LHCN-M2 (cell line): ENCODE results near the genes DENND4A, SMAD6 and SMAD3.

- RAMPAGE, long total RNA = no peak
Measured at GRCh38 chr15:65530953-65531514, 771 bp downstream of the HACD3 start.

DNA sequence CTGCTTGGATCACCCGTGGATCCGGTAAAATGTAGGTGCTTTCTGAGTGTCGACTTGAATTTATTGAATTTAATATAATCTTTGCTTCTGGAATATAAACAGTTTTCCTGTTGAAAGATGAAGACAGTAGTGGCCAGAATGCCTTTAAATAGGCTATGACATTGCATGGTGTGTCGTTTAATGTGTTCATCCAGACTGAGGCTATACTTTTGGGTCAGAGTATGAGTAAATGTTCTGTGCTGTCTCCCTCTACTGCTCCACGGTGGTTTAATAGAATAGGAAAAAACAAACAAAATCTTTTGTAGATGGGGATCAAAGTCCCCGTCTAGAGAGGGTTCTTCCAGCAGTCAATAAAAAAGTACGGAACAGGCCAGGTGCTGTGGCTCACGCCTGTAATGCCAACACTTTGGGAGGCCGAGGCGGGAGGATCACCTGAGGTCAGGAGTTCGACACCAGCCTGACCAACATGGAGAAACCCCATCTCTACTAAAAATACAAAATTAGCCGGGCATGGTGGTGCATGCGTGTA lies 1.8 kb downstream of the HACD3 start:
- RAMPAGE, long total RNA = no peak

DNA sequence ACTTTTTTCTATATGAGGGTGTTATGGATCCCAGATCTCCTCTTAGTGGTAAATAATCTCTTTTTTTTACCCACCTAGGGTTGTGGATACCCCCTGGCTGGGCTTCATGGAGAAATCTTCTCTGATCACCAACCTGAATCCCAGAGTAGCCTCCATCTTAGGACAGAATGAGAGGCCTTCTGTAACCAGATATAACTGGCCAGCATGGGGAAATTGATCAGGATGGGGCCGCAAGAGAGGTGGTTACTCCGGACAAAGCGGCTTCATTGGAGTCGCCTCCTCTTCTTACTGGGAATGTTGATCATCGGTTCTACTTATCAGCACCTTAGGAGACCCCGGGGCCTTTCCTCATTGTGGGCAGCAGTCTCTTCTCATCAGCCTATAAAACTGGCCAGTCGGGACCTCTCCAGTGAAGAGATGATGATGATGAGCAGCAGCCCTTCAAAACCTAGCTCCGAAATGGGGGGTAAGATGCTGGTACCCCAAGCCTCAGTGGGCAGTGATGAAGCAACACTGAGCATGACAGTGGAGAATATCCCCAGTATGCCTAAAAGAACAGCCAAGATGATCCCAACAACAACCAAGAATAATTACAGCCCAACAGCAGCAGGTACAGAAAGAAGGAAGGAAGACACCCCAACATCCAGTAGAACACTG lies 2.3 kb downstream of the SLC24A1 start:
- RAMPAGE, long total RNA = no peak

DNA sequence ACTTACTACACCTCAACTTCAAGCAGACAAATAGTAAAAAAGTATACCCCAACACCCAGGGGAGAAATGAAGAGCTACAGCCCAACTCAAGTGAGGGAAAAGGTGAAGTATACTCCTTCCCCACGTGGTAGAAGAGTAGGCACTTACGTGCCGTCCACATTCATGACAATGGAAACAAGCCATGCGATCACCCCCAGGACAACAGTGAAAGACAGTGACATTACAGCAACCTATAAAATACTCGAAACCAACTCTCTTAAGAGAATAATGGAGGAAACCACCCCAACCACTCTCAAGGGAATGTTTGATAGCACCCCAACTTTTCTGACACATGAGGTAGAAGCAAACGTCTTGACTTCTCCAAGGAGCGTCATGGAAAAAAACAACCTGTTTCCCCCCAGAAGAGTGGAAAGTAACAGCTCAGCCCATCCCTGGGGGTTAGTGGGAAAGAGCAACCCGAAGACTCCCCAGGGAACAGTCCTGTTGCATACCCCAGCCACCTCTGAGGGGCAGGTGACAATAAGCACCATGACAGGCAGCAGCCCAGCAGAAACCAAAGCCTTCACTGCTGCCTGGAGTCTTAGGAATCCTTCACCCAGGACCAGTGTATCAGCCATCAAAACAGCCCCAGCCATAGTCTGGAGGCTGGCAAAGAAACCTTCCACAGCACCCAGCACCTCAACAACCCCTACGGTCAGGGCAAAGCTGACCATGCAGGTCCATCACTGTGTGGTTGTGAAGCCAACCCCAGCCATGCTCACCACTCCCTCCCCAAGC lies 3.0 kb downstream of the SLC24A1 start:
- RAMPAGE, long total RNA = no peak

GRCh38 chr15:65789782-65790586 lies 2.1 kb downstream of the DENND4A start:
- RAMPAGE, long total RNA = no peak

DNA sequence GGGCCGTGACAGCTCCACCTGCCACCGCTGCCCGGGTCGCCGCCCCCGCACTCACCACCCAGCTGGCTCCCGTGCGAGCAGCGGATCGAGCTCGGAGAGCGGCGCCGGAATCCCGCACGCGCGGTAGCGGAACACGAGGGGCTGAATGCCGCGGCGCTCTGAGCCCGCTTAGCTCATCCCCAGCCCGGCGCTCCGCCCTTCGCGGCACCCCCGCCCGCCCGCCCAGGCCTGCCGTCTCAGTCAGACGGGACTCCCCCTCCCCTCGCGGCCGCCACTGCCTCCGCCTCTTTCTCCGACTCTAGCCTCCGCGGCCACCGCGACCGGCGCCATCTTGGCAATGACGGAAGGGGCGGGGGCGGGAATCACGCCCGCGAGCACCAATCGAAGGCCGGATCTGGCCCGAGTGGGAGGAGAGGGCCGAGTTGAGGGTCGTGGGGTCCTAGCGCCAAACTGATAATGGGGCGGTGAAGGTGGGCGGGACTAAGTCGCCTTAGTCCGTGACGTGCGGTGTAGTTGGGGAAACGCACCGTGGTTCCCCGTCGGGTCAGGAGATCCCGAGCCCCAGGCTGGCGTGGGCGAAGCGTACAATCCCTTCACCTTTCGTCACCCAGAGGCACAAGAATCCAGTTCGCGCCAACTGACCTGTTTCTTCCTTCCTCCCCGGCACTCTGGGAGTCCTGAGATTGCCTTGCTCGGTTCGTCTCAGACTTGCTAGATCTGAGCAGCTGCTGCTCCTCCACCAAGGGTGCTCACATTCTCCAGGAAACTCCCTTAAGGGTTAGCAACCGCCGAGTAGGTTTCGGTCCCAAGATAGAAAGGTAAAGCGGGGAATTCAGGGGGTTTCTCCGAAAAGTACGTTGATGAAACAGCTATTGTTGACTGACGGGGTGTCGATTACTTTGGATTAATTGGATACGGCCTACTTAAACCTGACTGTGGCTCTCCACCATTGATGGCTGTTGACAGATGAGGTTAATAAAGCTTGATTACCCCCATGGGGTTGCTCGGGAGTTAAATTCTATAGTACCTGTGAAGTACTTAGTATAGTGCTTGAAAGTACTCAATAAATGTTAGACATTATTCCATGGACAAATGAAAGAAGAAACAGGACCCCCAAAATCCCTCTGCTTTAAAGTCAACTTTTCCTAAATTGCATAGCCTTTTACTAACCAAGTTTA lies at the start of gene DENND4A:
DENND4A (minus strand) TSS at position 339 of the 1,178 bp plus-strand sequence.
- RAMPAGE, long total RNA = no peak

- RAMPAGE, long total RNA = no peak
Measured at GRCh38 chr15:65862872-65863301, 6.4 kb upstream of the RAB11A start.

DNA sequence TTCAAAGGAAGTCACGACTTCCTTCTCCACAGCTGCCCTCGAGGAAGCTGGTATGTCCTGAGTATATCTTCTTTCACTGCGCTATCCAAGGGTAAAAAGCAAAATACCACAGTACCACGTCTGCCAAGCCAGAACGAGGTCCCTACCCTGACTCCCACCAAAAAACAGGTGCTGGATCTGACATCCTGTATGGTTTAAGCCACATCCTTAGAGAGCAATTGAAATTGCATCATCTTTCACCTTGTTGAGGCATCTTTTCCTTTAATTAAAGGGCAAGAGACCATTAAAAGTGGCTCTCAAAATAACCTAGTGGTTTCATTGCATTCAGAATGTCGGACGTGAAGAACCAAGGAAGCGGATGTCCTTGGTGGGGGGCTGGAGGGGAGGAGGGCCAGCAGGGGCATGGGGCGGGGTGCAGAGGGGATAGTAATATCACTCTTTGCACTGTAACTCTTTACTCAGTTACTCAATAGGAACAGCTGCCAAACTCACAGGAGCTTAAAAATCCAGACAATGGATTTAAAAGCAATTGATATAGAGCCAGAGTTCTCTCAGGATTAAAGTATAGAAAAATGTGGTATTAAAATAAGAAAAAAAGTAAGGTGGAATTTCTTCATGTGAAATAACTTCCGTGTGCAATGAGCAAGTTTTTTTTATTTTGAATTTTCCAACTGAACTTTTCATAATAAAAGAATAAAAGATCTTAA lies 13.8 kb upstream of the TIPIN start:
- RAMPAGE, long total RNA = no peak

DNA sequence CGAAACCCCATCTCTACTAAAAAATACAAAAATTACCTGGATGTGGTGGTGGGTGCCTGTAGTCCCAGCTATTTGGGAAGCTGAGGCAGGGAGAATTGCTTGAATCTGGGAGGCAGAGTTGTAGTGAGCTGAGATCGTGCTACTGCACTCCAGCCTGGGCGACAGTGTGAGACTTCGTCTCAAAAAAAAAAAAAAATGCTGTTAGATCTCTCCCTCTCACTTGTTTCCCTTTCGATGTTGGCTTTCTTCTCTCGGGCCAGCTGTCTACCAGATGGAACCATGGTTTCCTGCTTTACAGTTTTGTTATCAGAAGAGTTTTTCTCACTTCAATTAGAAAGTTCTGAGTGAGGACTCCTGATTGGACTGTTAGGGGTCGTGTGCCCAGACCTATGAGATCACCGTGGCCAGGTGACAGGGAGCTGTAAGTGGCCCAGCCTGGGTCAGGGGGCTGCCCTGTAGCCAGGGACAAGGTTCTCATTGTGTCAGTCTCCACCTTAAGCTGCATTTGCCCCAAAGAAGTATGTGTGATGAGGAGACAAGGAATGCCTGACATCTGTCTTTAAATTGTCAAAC lies 25.4 kb downstream of the SNAPC5 start:
- RAMPAGE, long total RNA = no peak

DNA sequence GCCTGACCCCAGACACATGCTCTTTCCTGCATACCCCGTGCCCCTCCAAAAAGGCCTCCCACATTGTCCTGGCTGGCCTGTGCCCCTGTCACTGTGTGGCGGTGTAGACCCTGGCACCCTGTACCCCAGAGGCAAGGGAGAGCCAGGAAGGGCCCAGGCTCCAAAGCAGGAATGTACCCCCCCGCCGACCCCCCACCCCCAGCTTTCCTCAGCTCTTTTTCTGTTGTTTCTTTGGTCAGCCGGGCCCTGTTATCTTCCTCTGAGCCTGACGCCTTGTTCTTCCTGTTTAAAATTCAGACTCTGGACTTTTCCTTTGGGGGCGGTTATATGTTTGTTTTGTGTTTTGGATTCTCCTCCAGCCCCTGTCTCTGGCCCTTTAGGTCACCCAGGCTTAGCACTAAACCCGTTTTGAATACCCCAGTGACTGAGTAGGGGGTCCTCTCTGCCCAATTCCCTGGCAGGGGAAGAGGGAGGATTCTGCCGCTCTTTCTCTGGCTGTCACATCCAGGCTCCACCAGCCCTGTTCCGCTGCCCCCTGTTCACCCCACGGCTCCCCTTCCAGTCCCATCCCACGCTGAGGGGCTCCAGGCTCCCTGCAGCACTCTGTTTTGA lies 57.6 kb upstream of the SMAD6 start:
- RAMPAGE, long total RNA = no peak

- RAMPAGE, long total RNA = no peak
Measured at GRCh38 chr15:66701815-66702664, at the start of gene SMAD6. Gene SMAD6, plus strand, starts transcription at chr15:66702236.

GRCh38 chr15:66720930-66721911 lies 19.2 kb downstream of the SMAD6 start:
- RAMPAGE, long total RNA = no peak

DNA sequence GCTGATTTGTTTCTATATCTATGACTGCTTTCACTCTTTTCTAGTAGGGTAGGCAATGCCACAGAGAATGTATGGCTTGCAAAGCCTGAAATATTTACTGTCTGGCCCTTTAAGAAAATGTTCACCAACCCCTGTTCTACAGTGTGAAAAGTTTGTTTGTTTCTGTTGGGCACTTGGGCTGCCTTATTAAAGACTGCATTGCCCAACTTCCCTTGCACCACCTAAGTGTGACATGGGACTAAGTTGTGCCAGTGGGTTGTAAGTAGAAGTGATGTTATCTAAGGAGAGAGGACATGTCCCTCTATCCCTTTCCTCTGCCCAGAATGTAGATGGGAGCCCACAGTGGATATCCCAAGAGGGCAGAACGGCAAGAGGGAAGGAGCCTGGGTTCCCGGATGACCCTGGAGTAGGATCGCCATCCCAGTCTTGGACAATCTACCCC lies 138.6 kb downstream of the SMAD6 start:
- RAMPAGE, long total RNA = no peak

GRCh38 chr15:66842698-66843585 lies 140.9 kb downstream of the SMAD6 start:
- RAMPAGE, long total RNA = no peak

- RAMPAGE, long total RNA = no peak
Measured at GRCh38 chr15:67044227-67044822, 21.1 kb upstream of the SMAD3 start.

DNA sequence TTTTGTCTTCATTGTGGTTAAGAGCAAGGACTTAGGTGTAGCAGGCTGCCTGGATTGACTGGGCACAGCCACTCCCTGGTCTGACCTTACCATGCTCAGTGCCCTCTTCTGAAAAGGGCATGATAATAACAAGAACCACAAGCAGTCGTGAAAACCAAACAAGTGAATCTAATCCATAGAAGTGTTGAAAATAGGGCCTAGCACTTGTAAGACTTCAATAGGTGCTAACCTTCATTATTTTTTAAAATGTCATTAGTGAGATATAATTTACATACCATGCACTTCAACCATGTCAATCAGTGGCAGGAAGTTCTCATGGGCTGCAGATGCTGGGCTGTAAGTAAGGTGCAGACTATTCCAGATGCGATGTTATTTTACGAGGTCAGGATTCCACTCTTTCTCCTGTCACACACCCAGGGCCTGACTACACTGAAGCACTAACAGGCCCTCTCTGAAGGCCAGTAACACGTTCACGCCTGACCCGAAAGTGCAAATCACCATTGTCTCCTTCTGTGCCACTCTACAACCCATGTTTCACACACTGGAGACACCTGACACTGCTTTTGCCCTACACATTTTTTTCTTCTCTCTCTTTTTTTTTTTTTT lies 9.2 kb upstream of the SMAD3 start:
- RAMPAGE, long total RNA = no peak

DNA sequence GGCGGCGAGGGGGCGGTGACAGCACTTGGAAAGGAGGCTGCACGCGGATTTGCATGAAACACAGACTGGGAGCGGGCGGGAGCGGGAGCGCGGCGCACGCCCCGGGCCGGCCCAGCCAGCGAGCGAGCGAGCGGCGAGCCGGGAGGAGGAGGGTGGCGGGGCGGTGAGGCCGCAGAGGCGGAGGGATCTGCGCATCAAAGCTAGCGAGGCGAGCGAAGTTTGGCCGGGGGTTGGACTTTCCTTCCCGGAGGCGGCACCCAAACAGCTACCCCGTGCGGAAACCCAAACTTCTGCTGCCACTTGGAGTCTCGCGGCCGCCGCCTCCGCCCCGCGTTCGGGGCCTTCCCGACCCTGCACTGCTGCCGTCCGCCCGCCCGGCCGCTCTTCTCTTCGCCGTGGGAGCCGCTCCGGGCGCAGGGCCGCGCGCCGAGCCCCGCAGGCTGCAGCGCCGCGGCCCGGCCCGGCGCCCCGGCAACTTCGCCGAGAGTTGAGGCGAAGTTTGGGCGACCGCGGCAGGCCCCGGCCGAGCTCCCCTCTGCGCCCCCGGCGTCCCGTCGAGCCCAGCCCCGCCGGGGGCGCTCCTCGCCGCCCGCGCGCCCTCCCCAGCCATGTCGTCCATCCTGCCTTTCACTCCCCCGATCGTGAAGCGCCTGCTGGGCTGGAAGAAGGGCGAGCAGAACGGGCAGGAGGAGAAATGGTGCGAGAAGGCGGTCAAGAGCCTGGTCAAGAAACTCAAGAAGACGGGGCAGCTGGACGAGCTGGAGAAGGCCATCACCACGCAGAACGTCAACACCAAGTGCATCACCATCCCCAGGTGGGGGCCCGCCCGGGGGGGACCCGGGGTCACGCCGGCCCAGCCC lies at the start of gene SMAD3:
SMAD3 (plus strand) TSS at position 56 of the 860 bp plus-strand sequence.
- RAMPAGE, long total RNA = no peak

- RAMPAGE, long total RNA = no peak
Measured at GRCh38 chr15:67091113-67092314, 26.1 kb downstream of the SMAD3 start.

GRCh38 chr15:67146884-67147383 lies 81.5 kb downstream of the SMAD3 start:
- RAMPAGE, long total RNA = no peak

GRCh38 chr15:67172999-67174088 lies 81.1 kb downstream of the AAGAB start:
- RAMPAGE, long total RNA = no peak